A375 (cell line): ENCODE data around the gene SNX8.

DNA sequence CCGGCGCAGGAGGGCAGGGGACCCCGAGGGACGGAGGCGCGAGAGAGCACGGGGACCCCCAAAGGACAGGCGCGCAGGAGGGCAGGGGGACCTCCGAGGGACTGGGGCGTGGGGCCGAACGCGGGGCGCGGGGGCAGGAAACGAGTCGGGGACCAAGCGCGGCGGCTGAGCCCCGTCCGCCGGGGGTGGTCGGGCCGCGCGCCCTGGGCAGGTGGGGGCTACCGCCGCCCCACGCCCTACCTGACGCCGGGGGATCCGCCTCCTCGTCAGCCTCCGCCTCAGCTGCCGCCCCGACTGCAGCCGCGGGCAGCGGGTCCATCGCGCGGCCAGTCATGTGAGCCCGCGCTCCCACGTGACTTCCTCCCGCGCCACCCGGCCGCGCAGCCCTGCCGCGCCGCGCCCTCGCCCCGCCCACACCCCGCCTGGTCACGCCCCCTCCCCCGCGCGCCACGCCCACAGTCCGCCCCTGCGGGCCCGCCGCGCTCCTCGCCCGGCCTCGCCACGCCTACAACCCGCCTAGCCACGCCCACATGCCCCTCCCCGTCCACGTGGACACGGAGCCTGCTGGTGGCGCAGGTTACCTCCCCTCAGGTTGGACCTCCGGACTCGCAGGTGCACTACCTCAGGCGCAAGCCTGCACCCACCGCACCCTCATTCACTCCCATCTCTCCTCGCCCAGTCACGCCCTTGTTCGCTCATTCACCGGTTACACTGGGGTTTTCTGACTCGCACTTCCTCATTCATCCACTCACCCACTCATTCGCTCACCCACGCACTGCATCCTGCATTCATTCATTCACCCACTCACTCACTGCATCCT, at the start of gene SNX8:
Gene SNX8 (minus strand): TSS at position 354 of the 820 bp plus-strand sequence.
- RAMPAGE, long total RNA, result no peak

GRCh38 chr7:2375616-2376310, 21.1 kb downstream of the EIF3B start:
- RAMPAGE, long total RNA, result no peak

DNA sequence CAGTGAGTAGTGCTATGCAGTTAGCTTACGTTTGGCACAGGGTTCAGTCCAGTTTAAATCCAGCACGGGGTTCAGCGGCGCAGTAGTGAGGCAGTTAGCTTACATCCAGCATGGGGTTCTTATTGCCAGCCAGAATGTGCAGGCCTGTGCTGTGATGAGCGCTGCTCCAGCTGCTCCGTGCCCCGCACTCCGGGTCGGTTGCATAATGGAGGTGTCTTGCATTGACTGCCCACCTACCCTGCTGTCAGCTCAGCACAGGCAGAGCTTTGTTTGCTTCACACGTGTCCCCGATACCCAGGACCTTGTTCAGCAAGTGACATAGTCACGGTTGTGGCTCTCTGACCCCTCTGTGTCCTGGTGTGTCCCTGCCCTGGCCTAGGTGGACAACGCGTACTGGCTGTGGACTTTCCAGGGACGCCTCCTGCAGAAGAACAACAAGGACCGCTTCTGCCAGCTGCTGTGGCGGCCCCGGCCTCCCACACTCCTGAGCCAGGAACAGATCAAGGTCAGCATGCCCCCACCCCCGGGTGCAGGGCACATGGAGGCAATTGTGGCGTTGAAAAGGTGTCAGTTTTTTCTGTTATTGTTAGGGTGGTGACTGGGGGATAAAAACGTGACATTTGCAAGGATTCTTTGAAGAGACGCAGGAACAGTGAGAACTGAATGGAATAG, 22.1 kb downstream of the EIF3B start:
- RAMPAGE, long total RNA, result no peak

DNA sequence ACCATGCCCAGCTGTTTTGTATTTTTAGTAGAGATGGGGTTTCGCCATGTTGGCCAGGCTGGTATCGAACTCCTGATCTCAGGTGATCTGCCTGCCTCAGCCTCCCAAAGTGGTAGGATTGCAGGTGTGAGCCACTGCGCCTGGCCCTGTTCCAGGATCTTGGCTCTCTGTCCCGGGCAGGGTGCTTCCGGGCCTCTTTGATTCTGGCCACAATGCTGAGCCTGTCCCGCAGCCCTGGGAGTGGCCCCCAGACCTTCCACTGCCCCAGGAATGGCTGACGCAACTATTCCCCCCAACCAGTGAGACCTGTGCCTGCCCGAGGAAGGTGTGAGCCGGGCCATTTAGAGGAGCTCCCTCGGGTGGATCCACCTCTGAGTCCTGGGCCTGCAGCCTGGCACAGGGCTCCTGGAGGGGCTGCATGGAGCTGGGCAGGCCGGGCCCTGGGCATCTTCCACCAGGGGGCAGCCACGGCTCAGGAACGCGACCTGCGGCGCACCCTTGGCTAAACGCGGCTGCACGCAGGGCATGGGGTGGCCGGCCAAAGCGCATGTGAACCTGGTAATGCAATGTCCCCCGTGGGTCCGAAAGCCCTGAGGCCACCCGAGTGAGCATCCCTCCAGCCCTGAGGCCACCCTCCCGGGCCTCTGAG, 25.0 kb downstream of the GRIFIN start:
- RAMPAGE, long total RNA, result no peak

DNA sequence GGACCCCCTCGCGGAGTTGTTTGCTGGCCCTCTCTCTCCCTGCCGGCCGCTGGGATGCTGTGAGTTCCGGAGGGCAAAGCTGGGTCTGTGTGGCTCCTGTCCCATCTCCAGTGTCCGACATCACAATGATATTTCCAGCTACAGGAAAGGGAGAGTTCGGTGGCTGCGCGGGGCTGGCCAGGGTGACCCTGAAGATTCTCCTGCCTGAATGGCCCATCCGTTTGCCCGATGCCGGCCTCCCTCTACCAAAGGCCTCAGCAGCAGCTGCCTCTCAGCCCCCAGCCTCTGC, 12.1 kb upstream of the LFNG start:
- RAMPAGE, long total RNA, result no peak

DNA sequence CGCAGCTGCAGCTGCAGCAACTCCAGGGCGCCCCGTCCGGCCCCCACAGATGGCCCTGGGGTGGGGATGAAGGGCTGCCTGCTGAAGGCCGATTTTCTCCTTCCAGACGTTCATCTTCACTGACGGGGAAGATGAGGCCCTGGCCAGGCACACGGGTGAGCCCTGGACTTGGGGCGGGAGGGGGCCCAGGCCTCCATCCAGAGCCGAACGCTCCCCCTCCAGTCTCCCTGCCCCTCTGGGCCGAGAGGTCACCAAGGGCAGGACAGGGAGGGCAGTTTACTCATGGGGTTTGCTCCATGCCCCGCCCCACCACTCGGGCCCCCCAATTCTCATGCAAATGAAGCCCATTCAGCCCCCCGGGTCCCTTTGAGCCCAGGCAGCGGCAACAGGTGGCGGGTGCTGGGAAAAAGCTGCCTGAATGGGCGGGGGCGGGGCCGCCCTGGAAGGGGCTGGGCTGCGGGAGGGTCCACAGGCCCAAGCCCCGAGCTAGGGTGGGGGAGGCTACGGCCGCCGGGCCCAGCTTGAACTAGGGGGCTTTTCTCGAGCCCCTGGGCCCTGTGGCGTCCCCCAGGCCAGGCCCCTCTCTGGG, 5.1 kb downstream of the LFNG start:
- RAMPAGE, long total RNA, result no peak

GRCh38 chr7:2538562-2539541, 16.5 kb downstream of the BRAT1 start:
- RAMPAGE, long total RNA, result no peak

DNA sequence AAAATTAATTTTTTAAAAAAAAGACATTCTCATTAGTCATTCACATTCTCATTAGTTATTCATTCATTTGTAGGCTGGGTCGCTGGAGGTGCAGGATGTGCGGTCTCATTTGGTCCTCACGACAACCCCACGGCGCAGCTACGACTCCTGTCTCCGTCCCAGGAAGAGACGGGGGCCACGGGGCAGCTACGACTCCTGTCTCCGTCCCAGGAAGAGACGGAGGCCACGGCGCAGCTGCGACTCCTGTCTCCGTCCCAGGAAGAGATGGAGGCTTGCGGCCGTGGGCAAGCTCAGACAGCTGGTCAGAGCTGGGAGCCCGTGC, 8.6 kb downstream of the BRAT1 start:
- RAMPAGE, long total RNA, result no peak

DNA sequence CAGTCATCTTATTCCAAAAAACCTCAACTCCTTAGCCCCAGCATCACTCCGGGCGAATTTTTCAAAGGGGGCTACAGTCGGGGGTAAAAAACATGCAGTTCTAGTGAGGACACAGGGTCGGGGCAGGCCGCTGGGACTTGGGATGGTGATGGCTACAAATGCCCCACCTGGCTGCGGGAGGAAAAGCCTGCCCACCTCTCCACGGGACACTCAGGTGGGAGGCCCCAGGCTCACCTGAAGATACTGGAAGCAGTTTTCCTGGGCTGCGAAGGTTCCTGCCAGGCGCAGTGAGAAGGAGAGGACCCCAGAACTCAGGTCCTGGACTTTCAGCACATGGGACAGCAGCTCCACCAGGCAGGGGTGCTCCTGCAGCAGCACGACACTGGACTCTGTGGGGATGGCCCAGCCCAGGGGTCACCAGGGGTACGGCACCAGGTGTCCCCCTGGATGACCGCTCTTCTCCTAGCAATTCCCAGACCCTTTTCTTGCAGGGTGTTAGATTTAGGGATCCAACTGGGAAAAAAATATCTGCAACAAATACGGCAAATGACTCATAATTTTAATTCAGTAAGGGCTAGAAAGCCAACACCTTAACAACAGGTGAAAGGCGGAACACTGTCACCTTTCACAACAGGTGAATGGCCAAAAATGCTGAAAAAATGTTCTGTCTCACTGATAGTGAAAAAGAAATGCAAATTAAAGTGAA, 8.1 kb downstream of the BRAT1 start:
- RAMPAGE, long total RNA, result no peak

- RAMPAGE, long total RNA, result no peak
Measured at GRCh38 chr7:2622931-2623592, 8.7 kb upstream of the TTYH3 start.

- RAMPAGE, long total RNA, result no peak
Measured at GRCh38 chr7:2688857-2689310, 882 bp downstream of the AMZ1 start.

GRCh38 chr7:2701735-2702266, 13.8 kb downstream of the AMZ1 start:
- RAMPAGE, long total RNA, result no peak

GRCh38 chr7:2710259-2710820, 22.3 kb downstream of the AMZ1 start:
- RAMPAGE, long total RNA, result no peak

GRCh38 chr7:2713246-2713922, 25.4 kb downstream of the AMZ1 start:
- RAMPAGE, long total RNA, result no peak

GRCh38 chr7:2774620-2775295, 69.3 kb downstream of the GNA12 start:
- RAMPAGE, long total RNA, result no peak

DNA sequence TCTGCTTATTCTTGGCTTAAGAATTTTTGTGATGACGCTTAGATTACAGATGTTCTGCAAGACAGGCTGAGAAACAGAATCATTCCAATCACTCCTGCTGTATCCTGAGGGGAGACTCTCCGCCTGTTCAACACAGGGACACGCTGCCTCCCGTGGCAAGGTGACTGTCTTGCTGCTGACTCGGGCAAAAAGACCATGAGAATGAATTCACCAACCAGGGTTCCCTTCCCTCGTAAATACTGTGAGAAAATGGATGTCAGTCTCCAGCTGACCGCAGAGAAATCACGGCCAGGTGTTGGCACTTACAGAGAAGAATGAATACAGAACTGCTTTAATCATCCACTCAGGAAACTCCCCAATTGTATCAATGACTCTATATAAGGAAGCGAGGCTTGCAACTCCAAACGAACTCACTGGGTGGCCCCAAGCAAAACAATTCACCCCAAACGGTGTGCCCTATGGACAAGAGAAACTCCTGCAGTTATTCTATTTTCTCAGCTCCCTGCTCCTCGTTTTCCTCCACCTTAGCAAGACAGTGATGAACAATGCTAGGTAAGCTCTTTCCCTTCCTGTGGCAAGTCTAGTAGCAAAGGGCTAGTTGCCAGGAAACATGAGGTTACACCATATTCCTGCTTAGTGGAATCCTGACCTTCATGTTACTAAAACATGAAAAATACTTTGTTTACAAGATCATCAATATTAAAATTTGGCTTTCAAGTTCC, 22.8 kb downstream of the GNA12 start:
- RAMPAGE, long total RNA, result no peak

GRCh38 chr7:2880775-2881214, 36.7 kb upstream of the GNA12 start:
- RAMPAGE, long total RNA, result no peak

DNA sequence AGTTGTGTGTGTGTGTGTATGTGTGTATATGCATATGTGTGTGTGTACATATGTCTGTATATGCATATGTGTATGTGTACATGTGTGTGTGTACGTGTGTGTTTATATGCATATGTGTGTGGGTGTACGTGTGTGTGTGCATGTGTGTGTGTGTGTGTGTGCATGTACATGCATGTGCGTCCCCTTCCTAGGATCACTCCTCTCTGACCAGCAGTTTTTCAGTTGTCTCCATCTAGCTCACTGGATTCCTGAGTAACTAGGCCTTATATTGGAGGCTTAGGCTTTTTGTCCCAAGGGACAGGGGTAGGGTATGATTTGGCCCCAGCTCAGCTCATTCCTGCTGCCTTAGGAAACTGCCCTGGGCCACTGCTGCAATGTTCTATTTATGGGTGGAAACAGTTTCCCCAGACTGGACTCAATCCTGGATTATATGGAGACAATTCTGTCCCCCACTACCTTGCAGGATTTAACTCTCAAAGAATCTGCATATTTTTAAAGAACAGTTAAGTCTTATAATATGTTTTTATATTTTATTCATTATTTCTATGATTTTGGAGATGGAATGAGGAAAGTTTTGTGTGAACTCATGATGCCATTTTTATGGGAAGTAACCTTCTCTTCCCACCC, 68.8 kb upstream of the SDK1 start:
- RAMPAGE, long total RNA, result no peak

DNA sequence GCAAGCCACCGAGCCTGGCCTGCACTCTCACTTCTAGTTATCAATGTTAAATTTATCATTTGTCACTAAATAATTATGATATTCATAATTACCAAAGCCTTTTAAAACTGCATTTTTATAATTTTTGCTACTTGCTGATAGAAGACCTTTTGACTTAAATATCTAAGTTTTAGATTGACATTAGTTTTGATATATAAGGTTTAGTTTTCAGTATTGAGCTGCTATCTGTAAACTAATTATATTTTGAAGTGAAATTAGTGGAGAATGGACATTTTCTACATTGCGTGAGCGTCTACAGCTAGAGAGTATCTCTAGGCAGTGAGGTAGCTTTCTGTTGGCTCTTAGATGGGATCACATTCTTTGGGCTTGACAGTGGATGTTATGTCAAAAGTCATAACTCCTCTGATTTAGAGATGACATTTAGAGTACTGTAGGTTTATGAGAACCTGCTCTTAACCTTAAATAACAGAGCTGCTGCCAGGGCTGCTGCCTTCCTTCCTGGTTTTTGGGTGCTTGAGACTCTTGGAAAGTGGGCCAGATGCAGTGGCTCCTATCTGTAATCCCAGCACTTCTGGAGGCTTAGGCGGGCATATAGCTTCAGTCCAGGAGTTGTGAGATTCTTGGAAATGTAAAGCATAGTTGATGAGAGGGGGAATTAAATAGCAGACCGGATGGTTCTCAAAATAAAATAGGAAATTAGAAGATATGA, 120.5 kb downstream of the SDK1 start:
- RAMPAGE, long total RNA, result no peak

GRCh38 chr7:3518745-3519187, 217.7 kb downstream of the SDK1 start:
- RAMPAGE, long total RNA, result no peak